Thoracic aorta endothelial cell (primary cell): ENCODE measurements around a stretch of chr2.

GRCh38 chr2:21035366-21036458 is 8.2 kb downstream of the APOB start:
- CAGE, long polyA plus RNA = no peak

GRCh38 chr2:21039916-21040308 is 4.0 kb downstream of the APOB start:
- CAGE, long polyA plus RNA = no peak

GRCh38 chr2:21040309-21041303 is 3.3 kb downstream of the APOB start:
- CAGE, long polyA plus RNA = no peak

DNA sequence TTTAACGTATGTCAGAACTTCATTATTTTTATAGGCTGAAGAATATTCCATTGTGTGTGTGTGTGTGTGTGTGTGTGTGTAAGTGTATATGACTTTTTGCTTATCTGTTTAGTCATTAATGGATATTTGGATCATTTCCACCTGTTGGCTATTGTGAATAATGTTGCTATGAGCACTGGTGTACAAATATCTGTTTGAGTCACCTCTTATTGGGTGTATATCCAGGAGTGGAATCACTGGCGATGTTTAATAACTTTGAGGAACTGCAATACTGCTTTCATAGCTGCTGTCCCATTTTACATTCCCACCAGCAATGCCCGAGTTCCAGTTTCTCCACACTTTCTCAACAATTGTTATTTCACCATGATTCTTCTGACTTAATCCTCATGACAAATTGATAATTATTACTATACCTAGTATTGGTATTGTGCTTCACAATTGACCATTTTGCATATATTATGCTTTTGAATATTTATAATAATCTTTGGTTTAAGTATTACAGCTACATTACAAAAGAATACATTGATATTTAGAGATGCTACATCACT is 30.2 kb upstream of the TDRD15 start:
- CAGE, long polyA plus RNA = no peak

DNA sequence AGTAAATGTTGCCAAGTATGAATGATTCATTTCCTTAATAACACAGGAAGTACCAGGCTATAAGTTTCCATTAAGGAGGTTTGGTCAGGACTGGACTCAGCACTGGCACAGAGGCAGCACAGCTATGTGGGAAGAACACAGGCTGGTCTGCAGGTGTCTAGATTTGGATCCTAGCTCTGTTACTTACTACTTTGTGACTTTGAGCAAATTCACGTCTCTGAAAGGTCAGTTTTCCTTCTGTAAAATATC is 97.2 kb downstream of the TDRD15 start:
- CAGE, long polyA plus RNA = no peak

DNA sequence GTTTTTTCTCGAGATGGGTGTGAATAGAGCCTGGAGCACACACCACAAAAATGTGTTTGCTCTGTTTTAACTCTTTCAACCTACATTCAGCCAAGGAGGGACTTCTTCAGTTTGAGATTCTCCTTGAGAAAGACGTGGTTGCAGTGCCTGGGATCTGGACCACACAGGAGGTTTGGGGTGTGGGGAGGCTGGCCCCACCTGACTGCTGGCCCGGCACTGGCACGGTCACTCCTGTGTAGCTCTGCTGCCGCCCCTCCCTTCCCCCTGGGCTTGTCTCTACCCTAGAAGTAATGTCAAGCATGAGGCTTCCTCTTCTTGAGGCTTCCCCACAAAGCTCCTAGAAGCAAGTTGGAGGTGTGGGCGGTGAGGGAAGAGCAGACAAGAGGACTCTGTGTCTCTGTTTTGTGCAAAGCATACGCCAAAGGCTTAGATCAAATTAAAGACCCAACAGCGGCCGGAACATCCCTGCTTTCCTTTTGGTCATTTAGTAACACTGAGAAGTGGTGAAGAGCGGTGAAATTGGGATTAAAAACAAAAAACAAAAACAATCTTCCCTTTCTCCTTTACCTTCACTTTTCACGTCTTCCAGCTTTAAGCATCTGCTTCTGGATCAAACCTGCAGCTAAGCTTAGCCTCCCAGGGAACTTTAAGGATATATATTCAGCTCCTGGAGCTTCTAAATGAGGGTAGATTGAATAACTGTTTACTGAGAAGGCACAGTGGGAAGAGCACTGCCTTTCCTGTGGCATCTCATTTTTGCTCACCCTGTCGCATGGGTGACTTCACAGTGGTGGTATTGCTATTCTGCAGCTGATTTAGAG is 8.9 kb downstream of the KLHL29 start:
- CAGE, long polyA plus RNA = no peak

GRCh38 chr2:23450013-23450418 is 65.0 kb downstream of the KLHL29 start:
- CAGE, long polyA plus RNA = no peak

DNA sequence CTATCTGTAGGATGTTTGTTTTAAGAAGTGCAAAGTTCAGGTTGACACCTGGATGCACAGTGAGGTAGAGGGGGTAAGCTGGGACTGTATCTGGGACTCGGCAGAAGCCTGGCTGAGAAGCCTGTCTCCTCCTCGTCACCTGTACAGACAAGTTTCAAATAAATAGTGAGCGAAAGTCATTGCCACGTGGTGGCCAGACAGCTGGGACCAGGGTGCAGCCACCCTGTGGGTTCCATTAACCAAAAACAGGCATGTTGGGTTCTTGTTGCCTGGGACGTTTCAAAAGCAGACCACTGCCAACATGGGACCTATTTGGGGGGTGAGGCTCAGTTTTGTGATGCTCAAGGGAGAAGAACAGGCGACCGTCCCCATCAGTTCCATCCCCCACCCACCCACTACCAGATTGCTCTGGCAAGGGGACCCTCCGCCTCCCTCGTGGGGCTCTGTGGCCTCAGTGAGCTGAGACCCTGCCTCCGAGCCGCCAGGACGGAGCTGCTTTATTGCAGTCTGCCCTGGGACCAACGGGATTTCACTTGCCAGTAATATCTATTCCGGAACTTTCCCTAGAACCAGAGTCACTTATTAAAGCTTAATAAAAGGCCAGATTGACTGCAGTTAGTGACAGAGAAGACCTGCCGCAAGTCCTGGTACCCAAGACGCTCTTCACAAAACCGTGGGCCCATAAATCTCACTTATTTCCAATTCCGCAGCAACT is 146.2 kb downstream of the KLHL29 start:
- CAGE, long polyA plus RNA = no peak

DNA sequence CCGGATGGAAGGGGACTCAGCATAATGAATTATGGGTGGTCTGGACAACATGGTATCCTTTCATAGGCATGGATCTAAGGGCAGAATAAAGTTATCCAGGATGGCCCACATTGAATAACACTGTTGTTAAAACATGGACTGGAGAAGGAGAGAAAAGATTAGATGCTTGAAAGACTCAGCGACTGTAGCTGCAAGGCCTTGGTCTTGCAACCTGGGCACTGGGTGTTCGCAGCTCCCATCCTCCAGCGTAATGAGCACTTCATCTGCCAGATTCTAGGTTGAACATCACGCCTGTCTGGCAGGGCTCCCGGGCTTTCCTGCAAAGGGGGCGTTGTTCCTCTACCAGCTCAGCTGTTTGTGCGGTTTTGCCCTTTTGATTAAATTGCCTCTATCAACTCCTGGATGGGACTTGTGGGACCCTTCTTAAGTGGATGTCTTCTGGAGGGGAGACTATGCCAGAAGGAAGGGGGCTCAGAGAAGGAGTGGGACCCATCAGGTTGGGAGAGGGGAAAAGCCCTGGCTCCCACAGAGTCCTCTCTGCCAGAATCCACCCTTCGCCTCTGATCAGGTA is 215.4 kb downstream of the KLHL29 start:
- CAGE, long polyA plus RNA = no peak

DNA sequence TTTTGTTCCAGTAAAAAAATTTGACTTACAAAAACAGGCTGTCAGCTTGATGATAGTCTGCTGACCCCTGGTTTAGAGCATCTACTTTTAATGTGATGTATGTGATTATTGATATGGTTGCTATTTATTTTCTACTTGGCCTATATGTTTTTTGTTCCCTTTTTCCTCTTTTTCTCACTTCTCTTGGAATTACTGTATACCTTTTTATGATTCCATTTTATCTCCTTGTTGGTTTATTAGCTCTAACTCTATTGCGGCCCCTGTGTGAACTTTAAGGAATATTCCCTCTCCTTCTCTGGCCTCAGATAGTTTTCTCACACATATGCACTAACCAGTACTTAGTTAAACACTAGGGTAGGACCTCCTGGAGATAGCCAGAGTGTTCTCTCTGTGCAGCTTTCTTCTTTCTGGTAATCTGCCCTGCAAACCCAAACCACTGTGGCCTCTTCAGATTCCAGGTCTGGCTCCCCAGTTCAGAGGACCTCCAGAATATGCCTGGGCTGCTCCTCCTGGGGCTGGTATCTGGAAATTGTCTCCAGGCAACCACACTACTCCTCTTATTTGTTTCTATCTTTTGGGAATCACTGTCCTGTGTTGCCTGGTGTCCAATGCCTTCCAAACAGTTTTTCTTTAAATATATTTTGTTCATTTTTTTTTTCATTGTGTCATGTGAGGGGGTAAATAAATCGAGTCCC is 155.3 kb downstream of the ATAD2B start:
- CAGE, long polyA plus RNA = no peak

GRCh38 chr2:23885644-23886169 is 41.2 kb downstream of the ATAD2B start:
- CAGE, long polyA plus RNA = no peak

DNA sequence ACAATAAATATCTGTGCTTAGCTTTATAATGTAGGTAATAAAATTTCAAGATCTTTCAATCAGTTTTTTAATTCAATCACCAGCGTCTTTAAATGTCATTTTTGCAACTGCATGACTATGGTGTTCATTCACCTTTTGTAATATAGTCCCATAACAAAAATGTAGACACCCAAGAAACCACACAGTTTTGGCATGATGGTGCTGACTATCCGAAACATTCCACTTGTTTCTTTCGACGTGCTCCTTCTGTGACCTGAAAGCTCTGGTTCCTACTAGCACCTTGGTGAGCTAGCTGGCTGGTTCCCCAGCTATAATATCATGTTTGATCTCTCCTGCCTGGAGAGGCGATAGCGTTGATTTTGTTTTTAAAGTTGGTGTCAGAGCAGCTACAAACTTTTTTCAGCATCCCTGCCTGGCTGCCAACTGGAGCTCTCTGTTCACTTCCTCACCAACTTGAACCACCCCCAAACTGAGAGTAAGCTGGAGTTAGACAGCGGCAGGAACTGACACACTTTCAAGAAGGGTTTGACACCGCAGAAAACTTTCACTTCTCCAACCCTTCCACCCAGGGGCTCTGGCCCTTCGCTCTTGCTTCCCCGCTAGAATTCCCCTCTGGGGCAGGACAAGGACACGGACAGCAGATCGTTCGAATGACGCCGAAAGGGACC is 1.1 kb downstream of the ATAD2B start:
- CAGE, long polyA plus RNA = no peak

- CAGE, long polyA plus RNA = no peak
Observed at GRCh38 chr2:24259220-24260091, 84.6 kb downstream of the FAM228A start.

DNA sequence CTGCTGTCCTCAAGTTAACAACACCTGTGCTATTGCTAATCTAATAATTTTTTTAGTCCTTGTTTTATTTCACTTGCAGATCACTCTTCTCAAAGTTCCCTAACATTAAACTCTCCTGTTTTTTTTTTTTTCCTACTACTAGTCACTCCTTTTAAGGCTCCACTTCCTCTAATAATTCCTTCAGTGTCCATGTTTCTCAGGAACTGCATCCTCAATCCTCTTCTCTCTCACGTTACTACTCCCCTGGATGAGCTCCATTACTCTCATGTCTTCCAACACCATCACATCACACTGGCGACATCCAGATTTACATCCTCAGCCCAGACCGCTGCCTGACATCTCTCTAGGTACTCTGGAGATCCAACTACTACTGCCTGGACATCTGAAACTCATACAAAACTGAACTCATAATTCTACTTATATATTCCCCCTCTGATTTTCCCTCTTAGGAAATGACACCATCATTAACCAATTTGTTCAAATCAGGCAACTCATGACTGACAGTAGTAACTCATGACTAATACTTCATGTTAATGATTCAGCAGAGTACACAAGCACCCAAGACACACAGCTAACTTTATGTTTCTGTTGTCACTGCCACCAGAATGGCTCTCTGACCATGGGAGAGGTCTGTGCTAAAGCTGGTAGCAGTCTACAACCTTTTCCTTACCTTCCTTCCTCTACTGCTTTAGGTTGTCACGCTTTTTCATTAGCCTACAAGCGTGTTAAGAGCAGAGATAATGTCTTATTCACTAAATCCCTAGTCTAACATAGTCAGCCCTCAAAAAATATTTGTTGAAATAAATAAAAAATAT is 91.2 kb downstream of the ITSN2 start:
- CAGE, long polyA plus RNA = no peak

GRCh38 chr2:24304150-24304471 is 56.2 kb downstream of the ITSN2 start:
- CAGE, long polyA plus RNA = no peak

DNA sequence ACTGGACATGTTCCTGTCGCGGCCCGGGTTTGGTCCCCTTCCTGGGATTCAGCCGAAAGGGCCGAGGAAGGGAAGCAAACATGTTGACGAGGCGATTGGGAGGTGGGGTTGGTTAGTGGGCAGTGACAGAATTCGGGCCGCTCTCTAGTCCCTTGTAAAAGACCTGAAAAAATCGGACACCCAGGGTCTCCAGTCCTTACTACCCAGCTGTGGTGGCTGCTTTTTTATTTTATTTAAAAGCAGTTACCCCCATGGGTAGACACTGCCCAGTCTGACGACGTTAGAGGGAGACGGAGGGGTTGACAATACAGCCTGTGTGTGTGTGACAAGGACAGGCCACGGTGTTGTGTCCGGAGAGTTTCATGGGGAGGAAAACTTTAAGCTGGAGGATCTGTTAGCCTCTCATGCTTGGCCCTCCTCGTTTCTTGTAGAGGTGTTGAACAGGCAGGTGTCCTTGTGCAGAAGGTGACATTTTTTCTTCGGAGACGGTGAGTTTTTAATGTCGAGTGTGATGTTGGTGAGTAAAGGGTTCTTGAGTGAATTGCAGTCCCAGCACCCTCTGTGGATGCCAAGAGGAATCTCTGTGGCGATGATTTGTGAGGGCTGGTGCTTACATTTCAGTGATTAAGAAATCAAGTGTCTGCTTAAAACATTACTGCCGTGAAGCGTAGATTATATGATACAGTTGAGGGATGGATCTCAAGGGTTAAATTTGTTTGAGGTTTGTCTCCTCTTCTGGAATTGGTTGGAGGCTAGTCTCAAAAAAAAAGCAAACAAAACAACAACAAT is 1.3 kb downstream of the NCOA1 start:
- CAGE, long polyA plus RNA = no peak

- CAGE, long polyA plus RNA = no peak
Observed at GRCh38 chr2:24793792-24794531, 737 bp downstream of the CENPO start.

DNA sequence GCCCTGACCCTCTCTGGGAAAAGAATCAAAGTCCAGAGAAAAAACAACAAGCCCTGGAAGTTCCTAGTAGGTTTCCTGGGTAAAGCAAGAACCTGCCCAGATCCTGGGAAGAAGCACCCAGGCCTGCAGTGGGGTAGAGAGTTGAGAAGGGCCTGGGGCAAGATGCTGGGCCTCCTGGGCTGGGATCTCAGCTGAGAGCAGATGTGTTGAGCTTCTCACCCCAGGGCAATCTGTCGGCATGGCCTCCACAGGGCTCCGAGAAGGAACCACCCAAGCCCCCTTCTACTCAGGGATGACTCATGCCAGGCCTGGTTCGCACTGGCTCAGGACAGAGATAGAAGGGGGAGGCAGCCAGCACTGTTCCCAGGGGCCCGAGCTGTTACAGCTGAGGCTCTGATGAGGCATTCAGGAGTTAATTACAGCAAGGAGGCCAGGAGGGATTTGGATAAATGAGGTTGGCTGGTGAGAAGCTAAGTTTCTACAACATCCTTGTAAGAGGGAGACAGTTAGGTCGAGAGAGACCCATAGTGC is 62.5 kb downstream of the CENPO start:
- CAGE, long polyA plus RNA = no peak

DNA sequence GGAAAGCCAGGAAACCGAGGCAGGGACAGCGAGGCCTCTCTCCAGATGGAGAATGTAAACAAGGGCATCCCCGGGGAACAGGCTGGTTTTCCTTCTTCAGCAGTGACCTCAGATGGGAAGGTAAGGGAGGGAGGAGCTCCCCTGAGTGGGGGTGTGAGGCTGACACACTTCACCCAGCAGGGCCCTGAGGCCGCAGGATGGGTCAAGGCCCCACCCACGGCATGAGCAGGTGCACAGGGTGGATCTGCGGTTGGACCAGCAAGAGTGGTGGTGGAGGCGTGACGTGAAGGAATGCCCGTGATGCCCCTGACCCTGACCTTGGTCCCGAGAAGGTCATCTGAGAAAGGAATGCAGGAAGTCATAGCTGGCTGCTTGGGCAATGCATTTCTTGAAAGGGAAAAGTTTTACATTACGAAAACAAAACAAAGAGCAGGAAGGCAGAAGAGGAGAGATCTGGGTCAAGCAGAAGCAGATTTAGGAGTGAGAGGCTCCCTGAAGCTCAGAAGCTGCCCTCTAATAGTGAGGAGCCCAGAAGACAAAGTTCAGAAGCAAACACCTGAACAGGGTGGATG is 48.1 kb downstream of the ADCY3 start:
- CAGE, long polyA plus RNA = no peak

DNA sequence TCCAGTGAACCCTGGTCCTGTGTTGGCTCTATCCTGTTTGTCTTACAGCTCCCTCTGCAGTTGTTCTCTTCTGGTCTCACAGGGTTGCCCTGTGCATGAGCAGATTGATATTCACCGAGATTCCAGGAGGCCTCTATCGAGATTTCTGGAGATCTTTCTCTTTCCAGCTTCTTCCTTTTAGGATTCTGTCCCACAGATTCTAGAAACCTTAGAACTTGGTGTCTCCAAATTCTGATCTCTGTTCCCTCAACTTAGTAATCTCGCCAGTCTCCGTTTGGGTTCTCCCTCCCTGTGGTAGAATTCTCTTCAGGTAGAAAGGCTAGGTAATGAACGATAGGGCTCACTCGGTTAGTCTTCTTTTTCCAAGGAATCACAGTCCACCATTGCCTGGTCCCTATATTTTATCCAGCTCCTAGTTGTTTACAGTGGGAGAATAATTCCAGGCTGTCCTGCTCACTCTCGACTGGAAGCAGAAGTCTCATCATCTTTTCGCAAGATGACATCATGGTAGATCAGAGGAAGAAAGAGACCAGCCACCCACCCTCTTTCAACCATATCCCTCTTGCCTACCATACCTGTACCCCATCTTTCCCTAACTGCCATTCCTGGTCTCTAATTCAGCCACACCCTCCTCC is 23.3 kb downstream of the ADCY3 start:
- CAGE, long polyA plus RNA = no peak